RPMI7951 (cell line): ENCODE results near the gene DIPK1B.

GRCh38 chr9:136339424-136340152, 12.2 kb downstream of the GPSM1 start:
- RAMPAGE, long total RNA = no peak

DNA sequence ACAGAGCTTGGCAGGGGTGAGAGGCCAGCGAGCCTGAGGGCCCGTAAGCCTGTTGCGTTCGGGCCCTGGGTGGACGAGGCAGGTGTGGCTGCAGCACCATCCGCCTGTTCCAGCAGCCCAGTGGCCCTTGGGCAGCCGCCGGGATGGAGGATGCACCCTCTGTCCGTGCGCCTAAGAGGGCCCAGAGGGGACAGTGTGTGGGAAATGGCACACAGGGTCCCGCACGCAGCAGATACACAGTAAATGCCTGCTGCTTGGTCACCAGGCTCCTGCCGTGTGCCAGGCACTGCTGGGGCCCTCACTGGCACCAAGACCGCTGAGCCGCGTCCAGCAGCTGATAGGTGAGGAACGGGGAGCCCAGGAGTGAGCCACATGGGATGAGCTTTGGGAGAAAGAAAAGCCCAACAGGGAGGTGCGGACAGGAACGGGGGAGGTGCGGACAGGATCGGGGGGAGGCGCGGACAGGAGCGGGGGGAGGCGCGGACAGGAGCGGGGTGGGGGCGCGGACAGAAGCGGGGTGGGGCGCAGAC, 16.4 kb downstream of the GPSM1 start:
- RAMPAGE, long total RNA = no peak

GRCh38 chr9:136410875-136411574, 567 bp downstream of the PMPCA start:
- RAMPAGE, long total RNA = no peak

GRCh38 chr9:136455396-136456204, 16.0 kb upstream of the INPP5E start:
- RAMPAGE, long total RNA = no peak

GRCh38 chr9:136484988-136485337, 2.1 kb upstream of the SEC16A start:
- RAMPAGE, long total RNA = no peak

GRCh38 chr9:136501614-136502559, 19.0 kb upstream of the SEC16A start:
- RAMPAGE, long total RNA = no peak

GRCh38 chr9:136526553-136527074, 19.2 kb downstream of the NOTCH1 start:
- RAMPAGE, long total RNA = no peak

DNA sequence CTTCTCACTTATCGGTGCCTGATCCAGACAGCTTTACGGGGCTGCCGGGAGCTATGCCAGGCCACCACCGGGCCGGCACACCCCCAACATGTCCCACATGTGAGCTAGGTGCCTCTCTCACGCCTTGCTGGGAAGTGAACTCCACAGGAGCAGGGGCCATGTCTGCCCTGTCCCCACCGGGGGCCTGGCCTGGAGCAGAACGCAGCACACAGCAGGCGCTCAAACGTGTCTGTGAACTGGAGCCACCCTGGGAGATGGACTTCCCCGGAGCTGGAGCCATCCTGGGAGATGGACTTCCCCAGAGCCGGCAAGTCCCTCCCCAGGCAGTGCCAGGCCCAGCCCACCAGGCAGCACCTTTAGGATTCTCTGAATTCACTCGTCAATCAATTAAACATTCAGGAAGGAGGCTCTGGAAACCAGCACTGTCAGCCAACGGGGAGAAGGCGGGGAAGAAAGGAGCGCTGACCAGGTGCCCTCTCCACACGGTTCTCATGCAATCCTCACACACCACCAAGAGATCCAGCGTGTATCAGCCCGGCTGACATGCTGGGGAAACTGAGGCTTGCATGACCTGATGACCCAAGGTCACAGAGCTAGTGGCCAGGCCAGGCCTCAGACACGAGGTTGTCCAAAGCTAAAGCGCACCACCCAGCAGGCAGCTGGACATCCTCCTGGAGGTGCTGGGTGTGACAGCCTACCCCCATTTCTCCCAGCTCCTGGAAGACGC, 5.6 kb downstream of the NOTCH1 start:
- RAMPAGE, long total RNA = no peak

DNA sequence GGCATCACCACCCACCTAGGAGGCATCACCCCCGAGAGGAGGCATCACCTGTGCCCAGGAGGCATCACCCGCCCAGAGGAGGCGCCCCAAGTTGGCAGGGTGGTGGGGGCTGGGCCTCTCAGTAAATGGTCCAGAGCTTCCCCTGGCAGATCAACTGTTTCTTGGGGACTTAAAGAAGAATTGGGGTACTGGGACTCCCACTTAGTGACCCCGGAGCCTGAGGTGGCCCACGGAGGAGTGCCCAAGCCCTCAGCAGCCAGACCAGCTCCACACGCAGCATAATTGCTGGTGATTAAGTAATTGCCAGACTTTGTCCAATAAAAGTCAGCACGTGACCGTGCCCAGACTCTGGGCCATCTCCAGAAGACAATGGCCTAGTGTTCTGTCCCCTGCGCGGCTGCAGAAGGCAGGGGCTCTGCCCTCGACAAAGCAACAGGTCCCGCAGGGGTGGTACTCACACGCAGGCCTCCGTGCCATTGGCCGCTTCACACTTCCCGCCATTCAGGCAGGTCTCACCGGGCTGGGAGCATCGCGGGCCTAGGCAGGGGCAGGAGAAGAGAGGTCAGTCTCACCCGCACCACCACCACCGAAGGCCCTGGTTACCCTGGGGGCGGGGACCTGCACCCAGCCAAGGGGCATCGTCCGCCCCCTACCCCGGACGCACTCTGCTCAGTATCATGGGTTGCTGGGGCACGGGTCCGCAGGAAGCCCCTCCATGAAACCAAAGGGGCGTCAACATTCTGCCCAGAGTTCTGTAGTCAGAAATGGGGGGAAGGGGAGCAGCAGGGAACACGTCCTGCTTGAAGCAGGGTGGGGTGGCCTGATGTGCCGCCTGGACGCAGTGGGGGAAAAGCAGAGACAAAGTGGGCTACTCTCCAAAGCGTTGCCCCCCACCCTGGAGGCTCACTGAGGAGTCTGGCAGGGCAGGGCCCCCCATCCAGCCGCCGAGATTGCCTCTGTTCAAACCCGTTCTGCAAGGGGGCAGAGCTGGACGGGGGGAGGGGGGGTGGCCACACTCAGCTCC, 2.0 kb downstream of the NOTCH1 start:
- RAMPAGE, long total RNA = no peak

DNA sequence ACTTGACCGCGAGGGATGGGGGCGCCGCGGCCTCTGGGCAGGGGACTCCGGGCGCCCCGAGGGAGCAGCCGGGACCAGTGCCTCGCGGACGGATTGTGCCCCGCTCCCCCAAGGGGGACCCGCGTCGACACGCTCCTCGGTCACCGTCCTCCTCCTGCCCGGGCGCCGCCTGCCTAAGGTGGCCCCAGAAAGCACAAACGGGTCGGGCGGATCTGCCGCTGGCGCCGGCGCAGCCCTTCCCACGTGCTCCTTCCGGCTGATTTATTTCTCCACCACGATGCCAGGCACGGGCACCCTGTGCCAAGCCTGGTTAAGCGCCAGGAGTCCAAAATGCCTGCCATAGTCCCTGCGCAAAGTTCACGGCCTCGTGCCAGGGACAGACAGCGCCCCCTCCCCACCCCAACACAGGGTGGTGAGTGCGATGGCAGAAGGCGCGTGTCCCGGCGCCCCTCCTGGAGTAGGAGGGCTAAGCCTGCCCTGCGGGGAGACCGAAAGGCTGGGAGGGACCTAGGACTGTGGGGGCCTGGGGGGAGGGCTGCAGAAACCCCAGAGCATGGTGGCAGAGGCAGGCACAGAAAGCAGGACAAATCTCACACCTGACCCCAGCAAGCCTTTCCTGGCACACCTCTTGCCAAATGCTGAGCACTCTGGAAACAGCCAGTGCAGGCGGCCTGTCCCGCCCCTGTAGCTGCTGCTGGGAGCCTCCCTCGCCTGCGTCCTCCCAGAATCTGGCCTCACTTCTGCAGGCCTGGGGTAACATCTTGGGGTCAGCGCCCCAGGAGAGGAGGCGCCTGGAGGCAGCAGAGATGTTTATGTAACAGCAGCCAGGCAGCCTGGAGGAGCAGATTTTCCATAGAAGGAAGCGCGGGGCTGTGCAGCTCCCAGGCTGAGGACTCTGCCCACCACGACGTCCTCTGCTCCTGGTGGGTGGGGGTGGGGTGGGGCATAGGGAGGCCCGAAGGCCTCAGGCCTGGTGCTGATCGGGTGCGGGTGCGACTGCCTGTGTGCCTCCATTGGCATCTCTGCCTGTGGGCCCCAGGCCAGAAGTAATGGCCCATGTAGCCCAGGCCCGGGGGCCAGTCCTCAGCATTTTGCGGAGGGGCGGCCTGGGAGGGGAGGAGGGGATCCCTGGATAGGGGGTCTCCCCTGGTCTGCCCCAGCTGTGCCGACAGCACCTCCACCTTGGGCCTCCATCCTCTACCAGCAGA, 1.2 kb upstream of the NOTCH1 start:
- RAMPAGE, long total RNA = no peak

DNA sequence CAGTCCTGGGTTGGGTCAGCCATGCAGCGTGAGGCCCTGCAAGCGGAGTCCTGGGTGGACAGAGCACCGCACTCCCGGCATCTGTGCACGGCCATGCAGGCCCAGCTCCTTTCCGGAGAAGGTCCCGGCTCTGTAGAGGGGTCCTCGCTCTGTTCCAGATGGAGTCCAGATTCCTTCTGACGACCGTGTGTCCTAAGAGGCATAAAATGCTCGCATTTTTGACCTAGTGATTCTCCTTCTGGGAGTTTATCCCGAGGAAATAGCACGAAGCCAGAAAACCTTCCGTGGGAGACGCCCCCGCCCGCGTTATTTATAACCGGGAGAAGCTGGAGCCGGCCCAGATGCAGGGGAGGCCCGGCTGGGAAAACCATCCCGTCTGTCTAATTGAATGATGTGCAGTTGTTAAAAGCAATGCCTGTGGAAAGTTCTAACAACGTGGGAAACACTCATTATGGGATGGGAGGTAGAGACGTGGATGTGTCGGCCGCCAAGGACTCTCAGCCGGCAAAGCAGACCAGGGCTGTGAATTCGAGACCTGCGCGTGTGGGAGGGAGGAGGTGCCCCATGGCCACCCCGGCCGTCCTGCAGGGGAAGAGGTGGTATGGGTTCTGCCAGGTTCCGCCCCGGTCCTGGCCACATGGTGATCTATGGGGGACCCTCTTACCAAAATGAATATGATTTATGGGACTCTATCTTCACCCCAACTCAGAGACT, 19.5 kb upstream of the NOTCH1 start:
- RAMPAGE, long total RNA = no peak

DNA sequence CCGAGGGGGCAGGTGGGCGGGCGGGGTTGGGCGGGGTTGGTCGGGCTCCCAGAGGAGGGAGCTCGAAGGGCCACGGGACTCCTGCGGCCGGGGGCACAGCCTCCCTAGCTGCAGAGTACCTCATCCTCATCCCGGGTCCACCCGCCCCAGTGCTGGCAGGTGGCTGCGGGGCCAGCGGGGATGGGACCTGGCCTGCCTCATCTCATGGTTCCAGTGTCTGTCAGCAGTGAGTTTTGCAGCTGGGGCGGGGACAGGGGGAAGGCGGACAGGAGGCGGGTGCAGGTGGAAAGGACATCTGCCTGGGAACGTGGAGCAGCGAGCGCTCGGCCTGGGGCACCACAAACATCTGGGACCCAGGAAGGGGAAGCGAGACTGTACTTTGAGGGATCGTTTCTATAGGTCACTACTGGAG, 56.3 kb upstream of the NOTCH1 start:
- RAMPAGE, long total RNA = no peak

- RAMPAGE, long total RNA = no peak
Observed at GRCh38 chr9:136634734-136635229, 27.9 kb upstream of the EGFL7 start.

DNA sequence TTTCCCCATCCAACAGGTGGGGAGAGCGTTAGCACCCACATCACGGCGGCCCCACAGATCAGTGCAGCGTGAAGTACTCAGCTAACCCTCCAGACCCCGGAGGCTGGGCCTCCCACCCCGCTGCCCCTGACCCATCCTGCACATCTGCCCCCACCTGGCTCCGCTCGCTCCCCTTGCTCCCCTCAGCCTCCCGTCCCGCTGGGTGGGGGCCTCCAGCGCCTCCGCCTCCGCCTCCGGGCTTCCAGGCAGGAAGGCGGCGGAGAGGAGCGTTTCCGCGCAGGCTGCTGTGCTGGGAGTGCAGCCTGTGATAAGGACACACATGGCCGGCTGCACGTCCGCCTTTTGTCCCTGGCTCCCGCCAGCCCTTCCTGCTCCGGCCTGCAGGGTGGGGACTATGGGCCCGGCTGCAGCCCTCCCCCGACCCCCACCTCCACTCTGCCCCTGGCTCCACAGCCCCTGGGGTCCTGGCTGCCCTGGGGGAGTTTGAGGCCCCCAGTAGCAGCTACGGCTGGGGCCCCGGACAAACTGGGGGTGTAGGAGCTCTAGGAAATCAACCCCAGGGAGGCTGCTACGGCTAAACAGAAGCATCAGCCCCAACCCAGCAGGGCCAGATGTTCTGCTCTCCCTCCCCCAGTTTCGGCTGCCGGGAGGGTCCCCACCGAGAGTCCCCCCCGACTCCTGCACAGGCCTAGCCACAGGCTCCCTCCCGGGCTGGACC, 16.3 kb upstream of the EGFL7 start:
- RAMPAGE, long total RNA = no peak

DNA sequence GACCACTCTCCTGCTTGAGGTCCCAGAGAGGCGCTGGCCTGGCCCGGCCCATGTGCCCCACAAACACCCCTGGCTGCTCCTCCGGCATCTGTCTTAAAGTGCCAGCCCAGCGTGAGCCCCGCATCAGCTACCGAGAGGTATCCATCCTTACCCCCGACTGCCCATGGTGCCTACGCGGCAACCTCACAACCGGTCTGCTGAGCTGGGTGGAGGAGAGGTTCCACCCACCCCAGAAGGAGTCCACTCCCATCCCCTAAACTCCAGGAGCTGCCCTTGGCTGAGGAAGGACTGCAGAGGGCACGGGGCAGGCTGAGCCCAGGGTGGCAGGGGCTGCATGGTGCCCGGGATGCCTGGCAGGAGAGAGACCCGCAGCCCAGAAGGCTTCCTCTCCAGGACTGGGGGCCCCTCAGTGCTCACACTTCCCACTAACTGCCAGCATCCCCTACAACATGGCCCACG, 15.7 kb upstream of the EGFL7 start:
- RAMPAGE, long total RNA = no peak

GRCh38 chr9:136656744-136657555, 5.8 kb upstream of the EGFL7 start:
- RAMPAGE, long total RNA = no peak

DNA sequence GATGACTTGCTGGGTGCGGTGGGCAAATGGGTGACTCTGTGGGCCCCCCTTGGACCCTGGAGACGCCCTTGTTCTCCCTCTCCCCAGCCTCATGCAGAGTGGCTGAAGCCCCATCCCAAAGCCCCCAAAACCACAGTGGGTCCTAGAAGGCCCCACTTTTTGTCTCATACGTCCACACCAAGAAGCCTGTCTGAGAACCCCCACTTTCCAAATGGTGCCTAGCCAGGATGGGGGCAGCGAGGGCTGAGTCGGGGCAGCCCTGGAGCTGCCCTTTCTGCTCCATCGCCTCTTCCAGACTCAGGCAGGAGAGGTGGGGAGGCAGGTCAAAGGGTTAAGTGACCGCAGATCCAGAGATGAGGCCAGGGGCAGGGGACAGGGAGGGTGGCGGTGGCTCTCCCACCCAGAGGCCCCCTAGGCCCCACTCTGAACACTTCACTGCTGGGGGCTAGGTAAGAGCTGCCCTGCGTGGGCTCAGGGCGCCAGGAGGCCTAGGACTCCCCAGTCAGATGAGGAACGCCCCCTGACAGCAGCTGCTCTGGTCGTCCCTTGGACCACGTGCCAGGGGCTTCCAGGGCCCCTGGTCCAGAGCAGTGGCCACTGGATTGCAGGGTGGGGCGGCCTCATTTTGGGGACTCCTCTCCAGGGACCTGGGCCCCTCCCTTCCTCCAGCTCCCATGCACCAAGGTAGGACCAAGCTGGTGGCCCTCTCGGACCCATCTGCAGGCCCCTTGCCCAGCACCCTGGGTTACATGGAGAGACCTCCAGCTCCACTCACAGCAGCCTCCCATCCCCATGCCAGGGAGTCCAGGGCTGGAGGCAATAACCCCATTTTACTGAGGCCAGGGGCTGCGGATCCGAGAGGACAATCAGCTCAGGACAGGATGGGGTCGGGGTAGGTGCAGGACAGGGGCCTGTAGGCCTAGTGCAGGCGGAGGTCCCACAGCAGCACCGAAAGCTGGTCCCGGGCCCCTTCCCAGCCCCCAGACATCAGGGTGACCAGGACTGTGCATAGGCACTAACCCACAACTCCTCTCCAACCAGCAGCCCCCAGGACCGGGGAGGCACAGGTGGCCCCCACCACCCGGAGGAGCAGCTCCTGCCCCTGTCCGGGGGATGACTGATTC, 1.3 kb downstream of the EGFL7 start:
- RAMPAGE, long total RNA = no peak

- RAMPAGE, long total RNA = no peak
Observed at GRCh38 chr9:136675840-136676223, 11.4 kb downstream of the AGPAT2 start.

DNA sequence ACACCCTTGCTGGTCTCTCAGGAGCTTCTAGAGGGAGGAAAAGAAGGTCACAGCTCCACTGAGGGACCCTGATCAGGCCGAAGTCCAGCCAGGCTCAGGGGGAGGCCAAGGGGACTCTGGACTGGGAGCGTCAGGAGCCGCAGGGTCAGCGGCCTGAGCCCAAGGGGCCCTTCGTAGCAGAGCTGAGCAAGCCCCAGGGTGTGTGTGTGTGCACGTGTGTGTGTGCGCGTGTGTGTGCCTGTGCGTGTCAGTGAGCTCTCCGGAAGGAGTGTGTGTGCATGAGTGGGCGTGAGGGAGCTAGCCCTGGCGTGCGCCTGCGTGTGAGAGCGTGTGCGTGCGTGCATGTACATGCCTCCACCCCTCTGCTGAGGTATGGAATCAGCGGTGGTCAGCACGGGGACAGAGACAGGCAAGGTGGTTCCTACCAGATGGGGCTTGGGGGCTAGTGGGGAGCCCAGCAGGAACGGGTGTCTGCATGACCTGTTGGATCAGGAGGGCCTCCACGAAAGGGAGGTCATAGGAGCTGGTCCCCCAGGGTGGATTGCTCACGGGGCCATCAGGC, 10.0 kb upstream of the AGPAT2 start:
- RAMPAGE, long total RNA = no peak

DNA sequence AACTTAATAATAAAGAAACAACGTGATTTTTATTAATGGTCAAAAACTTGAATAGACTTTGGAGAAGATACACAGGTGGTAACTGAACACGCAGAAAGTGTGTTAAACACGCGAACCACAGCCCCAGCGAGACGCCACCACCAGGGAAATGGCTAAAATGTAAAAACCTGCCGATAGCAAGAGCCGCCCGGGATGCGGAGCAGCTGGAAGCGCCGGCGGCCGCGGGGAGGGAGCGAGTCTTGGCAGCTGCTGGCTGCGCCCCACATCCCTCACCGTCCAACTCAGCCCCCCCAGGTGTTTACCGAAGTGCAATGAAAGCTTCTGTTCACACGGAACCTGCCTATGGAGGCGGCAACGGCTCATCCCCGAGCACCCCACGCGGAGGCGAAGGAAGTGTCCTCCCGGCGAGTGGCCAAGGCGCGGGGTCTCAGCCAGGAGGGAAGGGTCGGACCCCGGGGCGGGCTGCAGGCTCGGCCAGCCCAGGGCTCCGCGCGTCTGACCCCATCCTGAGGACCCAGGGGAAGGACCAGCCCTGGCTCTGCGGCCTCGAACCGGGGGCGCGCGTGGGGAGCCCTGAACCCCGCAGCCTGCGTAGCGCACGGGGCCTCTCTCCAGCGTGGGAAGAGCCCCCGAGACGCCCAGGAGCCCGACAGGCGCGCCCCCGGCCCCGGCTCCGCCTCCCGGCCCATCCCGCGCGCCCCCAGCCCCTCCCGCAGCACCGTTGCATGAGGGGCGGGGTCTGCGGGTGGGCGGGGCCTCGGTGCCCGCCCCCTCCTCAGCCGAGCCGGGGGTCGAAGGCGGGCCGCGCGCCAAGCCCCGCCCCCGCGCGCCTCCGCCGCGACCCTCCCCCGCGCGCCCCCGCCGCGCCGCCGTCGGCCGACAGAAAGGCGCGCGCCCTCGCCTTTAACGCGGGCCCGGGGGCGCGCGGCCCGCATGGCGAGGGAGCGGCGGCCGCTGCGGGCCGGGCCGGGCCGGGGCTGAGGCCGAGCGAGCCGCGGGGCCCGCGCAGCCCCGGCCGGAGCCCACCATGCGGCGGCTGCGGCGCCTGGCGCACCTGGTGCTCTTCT, at the start of gene DIPK1B:
DIPK1B (plus strand) TSS at position 934 of the 1,067 bp plus-strand sequence.
- RAMPAGE, long total RNA = no peak